Mammary epithelial cell (primary cell): Measurements from ENCODE around the gene VSIG10.

DNA sequence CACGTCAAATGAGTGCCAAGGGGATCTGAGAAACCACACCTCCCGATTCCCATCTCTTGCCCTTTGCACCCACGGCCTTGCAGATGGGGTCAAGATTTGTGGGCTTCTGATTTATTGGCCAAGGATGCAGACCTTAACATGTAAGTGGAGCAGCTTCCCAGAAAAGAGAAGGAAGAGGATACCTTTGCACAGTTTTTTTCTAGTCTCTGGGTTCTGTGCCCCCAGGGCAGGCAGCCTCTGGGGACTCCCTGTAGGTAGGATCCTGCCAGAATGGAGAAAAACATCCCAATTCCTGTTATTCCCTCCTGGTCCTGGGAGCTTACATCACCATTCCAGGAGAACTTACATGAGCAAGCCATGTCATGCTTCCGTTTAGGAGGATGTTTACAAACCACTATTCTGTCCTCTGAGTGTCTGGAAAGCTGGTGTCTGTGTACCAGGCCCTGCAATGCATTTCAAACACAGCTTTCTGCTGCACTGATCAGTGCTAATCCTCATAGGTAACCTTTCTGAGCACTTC lies 20.0 kb upstream of the MAP1LC3B2 start:
- CAGE, long polyA plus RNA, result no peak
- RRBS, result no CpG with 5 or more reads among the region's 4 CpGs

GRCh38 chr12:116661420-116661845 lies 76.4 kb downstream of the SPRING1 start:
- CAGE, long polyA plus RNA, result no peak
- RRBS, result no CpG with 5 or more reads among the region's 20 CpGs

DNA sequence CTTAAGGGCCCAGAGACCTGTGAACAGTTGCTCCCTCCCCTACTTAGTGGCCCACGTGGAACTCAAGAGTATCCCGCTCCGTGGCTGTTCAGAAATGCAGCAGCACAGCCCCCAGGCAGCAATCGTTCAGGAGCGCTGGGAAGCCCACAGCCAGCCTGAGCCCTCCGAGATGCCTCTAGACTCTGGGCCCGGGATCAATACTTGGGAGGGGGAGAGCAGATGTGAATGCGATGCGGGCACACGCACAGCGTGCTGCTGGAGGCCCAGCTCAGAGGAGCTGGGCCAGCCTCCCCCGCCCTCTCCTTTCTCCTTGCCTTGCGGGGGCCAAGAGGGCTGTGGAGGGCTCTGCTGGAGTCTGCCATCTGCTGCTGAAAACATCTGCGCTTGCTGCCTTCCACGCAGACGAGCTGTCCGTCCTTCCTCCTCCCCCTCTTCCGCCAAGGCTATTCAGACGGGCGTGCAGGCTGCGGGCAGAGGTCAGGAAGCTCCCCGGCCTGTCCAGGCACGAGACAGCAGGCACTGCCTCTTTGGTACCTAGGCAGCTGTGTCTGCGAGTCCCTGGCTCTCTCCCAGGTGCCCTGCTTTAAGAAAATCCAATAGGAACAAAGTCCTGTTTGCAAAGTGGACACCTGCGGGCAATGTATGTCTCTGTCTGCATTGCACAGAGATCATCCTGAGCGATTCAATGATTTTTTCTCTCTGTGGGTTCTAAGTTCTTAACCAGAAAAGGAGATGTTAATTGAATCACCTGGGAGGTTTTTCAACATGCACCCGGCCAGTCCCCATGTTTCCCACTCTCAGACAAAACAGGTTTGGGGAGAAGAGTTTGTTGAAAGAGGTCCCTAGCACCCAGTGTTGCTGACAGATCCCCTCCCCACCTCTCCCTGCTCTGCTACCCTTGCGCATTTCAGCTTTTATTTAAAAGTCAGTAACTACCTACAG lies 75.1 kb downstream of the SPRING1 start:
- CAGE, long polyA plus RNA, result no peak
- RRBS, result no CpG with 5 or more reads among the region's 28 CpGs

GRCh38 chr12:116708703-116709660 lies 28.9 kb downstream of the SPRING1 start:
- CAGE, long polyA plus RNA, result no peak
- RRBS, result no CpG with 5 or more reads among the region's 28 CpGs

DNA sequence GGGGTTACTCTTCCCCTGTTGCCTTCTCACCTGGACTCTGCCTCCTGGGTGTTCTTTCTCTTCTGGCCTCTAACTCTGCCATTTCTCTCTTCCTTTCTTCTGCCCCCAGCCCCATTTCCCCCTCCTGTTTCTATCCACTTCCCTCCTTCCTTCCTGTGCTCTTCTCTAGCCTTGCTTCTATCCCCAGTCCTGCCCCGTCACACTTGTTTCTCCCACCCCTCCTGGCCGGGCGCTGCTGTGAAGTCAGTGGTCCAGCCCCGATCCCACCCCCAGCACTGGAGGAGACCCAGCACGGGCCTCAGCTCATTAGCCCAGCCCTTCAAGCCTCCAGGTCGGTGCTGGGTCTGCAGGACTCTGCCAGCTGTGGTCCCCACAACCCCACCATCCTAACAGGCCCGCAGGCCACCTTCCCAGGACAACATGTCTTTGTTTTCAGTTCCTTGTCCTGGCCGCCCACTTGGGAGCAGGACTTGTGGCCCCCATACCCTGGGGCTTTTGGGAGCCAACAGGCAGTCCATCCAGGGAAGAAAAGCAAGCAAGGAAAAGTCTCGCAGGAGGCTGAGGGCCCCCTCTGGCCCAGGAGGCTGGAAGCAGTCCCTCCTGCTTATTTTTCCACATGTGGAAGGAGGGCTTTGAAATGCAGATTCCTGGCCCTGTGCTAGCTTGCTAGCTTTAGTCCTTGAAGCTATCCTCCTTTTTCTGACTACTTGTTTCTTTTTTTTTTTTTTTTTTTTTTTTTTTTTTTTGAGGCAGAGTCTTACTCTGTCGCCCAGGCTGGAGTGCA lies 60.0 kb downstream of the HRK start:
- CAGE, long polyA plus RNA, result no peak
- RRBS, result no CpG with 5 or more reads among the region's 10 CpGs

- CAGE, long polyA plus RNA, result no peak
- RRBS, result 3% methylated on average over 21 of the region's 51 CpGs
These were observed 1.6 kb downstream of the HRK start for GRCh38 chr12:116879481-116880133.

- CAGE, long polyA plus RNA, result no peak
- RRBS, result no CpG with 5 or more reads among the region's 5 CpGs
These were observed 40.1 kb upstream of the TESC start for GRCh38 chr12:117139251-117139733.

DNA sequence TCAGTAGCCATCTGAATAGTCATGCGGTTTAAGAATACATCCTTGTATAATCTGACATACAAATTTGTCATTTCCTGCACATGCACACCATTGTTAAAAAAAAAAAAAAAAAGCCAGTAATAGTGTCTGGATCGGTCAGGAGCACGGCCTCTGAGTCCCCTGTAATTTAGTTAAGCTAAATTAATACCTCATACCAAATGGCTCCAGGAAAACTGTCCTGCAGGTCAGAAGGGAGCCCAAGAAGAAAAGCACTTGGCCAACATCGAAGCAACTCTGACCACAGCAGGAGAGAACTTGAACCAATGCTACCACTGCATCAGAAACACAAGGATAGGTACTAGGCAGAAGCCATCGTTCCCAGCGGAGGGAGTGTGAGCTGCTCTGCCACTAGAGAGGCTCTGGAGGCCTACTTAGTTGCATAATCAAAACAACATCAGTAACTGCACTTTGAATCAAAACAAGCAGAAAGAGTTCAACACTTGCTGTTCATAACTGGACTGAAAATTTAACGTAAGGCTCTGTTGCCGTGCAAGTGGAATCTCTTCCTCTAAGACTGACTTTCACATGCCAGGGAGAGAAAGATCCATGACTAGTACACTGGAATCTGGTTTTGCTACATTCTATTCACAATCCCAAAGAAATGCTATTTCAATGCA lies 17.1 kb downstream of the RFC5 start:
- CAGE, long polyA plus RNA, result no peak
- RRBS, result no CpG with 5 or more reads among the region's 8 CpGs

DNA sequence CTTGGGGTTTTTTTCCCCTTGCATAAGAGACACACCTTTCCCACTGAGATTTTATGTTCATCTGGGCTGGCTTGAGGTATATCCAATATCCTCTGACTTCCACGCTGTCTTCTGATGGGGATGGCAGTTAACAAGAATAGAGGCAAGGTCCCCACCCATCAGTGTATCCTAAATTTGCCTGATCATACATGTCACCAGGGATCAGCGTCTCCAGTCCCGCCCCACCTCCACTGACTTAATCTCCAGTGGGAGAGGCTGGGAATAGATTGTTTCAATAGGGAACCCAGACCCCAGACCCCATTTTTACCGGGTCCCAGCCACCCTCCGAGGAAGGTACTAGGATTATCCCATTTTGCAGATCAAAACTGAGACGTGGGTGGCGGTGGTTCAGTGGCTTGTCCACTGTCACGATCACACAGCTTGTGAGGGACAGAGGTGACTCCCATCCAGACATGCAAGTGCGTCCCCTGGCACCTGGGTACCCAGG lies 742 bp downstream of the WSB2 start:
- CAGE, long polyA plus RNA, result no peak
- RRBS, result no CpG with 5 or more reads among the region's 9 CpGs

- CAGE, long polyA plus RNA, result no peak
- RRBS, result 2% methylated on average over 14 of the region's 29 CpGs
These were observed 874 bp downstream of the VSIG10 start for GRCh38 chr12:118102794-118103479.

- CAGE, long polyA plus RNA, result no peak
- RRBS, result 1% methylated on average over 58 of the region's 89 CpGs
These were observed at the start of gene VSIG10 for GRCh38 chr12:118103480-118104519. TSS of gene VSIG10 (minus strand) at chr12:118104011.

DNA sequence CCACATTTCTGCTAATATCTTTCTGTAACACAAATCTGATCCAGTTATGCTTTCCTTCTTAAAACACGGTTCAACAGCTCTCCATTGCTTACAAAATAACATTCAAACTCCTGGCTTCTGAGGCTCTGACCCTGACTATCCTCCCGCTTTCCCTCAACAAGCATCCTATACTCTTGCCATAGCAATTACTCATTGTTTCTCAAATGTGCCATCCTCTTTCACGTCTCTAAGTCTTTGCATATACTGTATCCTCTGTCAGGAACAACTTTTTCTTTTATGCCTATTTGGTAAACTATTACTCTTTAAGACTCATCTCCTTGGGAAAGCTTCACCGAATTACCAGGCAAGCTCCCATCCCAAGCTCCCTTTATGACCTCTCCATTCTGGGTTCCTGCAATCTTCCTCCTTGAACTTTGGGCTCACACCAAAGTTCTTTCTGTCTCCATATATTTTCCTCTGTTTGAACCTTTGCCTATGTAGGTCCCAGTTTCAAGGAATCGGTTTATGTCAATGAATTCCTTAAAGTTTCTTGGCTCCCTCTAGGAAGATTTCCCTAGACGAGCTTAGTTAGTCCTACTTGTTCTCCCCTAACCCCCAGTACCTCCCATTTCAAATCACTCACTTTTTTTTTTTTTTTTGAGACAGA lies 22.9 kb downstream of the PEBP1 start:
- CAGE, long polyA plus RNA, result no peak
- RRBS, result no CpG with 5 or more reads among the region's 6 CpGs

GRCh38 chr12:118375951-118376351 lies 404 bp upstream of the SUDS3 start:
- CAGE, long polyA plus RNA, result no peak
- RRBS, result no CpG with 5 or more reads among the region's 21 CpGs

- CAGE, long polyA plus RNA, result no peak
- RRBS, result no CpG with 5 or more reads among the region's 7 CpGs
These were observed 14.6 kb downstream of the SUDS3 start for GRCh38 chr12:118390762-118391527.

- CAGE, long polyA plus RNA, result no peak
- RRBS, result no CpG with 5 or more reads among the region's 3 CpGs
These were observed 172.0 kb downstream of the SUDS3 start for GRCh38 chr12:118548376-118548788.

GRCh38 chr12:119153299-119154436 lies 25.1 kb upstream of the HSPB8 start:
- CAGE, long polyA plus RNA, result no peak
- RRBS, result no CpG with 5 or more reads among the region's 52 CpGs

- CAGE, long polyA plus RNA, result no peak
- RRBS, result no CpG with 5 or more reads among the region's 13 CpGs
These were observed 5.5 kb downstream of the HSPB8 start for GRCh38 chr12:119183901-119185052.

DNA sequence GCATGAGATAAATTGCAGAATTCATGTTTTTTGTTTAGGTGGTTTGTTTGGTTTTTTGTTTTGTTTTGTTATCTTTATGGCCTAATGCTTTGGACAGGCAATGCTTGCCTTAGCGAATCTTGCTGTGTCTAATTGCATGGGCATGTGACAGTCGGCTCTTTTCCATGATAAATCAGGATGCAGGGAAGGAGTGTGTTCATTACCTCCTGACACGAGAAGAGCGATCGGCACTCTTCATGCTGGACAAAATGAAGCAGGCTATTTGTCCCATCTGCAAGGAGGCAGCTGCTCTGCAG lies 6.5 kb downstream of the CCDC60 start:
- CAGE, long polyA plus RNA, result no peak
- RRBS, result no CpG with 5 or more reads among the region's 5 CpGs

- CAGE, long polyA plus RNA, result no peak
- RRBS, result no CpG with 5 or more reads among the region's 3 CpGs
These were observed 31.1 kb downstream of the CCDC60 start for GRCh38 chr12:119365534-119366111.

DNA sequence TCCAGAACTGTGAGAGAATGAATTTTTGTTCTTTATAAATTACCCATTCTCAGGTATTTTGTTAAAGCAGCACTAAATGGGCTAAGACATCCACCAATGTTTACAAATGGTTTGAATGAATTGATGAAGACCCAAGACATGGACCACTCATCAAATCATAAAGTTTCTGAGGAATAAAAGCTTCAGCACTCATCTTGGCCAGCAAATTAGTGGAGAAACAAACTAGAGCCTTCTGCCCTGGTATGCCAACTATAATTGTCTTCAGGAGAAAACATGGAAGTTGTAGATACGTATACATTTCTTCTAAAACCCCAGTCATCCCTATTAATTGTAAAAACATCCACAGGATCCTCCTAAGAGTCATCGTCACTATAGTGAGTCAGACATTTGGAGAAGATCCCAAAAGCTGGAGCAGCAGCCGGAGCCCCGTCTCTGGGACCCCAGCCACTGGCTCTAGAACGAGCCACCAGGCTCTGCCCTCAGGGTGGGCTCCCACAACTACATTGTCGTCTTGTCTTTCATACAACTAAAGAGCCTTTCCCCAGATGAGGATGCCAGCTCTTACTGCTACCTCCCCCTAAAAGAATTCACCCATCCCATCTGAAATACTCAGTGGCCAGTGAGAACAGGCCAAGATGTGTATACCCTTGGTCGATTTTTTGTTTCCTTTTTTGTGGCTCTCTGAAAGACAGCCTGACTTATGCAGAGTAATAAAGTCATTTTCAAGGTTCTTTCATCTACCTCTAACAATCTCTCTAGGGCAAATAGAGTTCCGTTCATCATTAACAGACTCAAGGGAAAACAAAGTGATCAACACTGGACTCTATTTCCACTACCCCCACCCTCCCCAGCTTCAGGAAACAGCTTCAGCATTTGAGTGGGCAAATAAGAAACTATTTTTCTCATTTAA lies 15.6 kb downstream of the PRKAB1 start:
- CAGE, long polyA plus RNA, result no peak
- RRBS, result no CpG with 5 or more reads among the region's 8 CpGs